Foreskin keratinocyte (primary cell): ENCODE measurements around a stretch of chr10.

- RAMPAGE, total RNA, result no peak
Observed at GRCh38 chr10:75617375-75617867, 186.0 kb downstream of the LRMDA start.

- RAMPAGE, total RNA, result no peak
Observed at GRCh38 chr10:75621539-75621965, 190.1 kb downstream of the LRMDA start.

DNA sequence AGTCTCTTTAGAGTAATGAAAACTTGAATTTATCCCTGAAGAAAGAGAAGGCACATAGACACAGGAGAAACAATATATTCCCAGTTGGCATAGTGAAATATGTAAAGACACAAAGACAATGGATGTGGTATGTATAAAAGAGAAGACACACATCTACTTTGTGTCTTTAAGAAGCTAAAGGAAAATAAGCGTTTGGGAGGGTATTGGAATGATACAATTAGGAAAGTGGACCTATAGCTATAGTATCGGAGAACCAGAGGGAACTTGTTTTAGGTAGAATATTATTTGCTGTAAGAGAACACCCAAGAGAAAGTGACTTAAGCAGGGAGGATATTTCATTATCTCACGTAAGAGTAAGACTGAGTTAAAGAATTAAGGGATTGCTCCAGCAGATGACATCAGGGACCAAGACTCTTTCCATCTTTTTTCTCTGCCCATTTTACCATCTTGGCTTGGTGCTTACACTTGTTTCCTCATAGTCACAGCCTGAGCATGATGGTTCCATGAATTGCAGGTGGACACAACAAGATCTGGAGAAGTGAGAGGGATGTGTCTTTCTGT is 386.2 kb downstream of the LRMDA start:
- RAMPAGE, total RNA, result no peak

DNA sequence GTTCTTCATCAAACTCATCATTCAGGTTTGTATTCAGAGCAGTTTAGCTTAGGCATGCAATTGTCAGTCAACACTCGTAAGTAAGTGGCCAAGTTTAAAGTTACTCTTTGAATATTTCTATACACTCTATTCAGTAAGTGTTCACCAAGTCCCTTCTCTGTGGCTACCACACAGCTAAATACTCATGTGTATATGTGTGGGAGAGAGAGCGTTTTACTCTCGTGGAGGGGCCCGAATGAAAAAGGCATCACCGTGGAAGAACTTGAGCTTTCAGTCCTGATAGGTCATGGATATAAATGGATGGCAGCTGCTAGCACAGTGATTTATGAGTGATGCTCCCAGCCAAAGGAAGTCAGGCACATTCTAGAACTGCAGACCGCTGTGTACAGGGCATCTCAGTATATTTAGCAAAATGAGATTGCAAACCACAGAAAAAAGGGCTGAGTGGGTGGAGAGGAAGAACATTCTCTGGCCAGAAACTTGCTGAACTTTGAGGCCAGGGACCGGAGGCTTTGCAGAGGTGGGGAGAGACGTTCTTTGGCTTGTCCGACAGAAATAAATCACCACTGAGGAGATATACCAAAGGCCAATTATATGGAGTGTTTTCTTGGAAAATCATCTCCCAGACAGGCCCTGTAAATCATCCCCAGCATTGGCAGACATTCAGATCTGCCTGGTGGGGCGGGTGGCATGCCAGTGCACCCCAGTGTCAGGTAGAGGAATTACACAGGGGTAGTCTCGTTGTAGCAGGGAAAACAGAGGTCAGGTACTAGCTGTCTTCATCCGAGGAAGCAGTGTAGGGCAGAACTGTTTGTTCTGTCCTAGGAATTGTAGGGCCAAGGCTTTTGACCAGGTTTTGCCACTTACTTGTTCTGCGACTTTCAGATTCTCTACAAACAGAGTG is 655.3 kb downstream of the LRMDA start:
- RAMPAGE, total RNA, result no peak

DNA sequence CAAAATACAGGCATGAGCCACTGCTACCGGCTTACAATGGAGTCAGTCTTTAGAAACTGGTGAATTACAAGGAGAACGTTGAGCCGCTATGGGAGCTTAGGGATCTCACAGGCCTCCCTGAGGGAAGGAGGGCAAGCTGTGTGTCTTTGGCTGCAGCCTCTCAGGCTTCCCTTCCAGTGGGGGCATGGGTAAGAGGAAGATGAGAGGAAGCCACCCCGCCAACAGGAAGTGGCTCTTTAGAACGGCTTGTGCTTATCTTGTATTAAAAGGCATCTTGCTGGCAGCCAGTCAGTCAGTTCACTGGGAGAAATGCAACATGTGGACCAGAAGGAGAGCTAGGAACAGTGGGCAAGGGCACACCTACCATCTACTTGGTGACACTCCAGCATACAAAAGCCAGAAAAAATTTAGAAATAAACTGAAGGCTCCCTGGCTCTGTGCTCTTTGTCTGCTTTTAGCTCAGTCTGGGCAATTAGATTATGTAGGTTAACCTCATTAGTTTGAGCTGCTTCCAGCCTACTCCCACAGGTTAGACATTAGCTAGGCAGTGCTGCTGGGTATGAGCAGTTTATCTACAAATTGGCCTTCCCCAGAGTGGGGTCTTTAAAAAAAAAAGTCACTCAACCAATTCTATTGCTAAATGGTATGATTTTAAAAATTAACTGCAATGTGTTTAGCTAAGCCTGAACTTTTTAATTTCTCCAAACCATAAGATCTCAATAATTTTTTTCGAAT is 595.9 kb downstream of the KCNMA1 start:
- RAMPAGE, total RNA, result no peak

- RAMPAGE, total RNA, result no peak
Observed at GRCh38 chr10:77160488-77161209, 477.0 kb downstream of the KCNMA1 start.

DNA sequence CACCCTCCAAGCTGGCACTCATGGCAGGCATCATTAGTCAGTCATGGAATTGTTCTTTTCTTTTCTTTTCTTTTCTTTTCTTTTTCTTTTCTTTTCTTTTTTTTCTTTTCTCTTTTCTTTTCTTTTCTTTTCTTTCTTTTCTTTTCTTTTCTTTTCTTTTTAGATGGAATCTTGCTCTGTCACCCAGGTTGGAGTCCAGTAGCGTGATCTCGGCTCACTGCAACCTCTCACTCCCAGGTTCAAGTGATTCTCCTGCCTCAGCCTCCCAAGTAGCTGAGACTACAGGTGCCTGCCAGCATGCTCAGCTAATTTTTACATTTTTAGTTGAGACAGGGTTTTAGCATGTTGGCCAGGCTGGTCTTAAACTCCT is 250.1 kb downstream of the KCNMA1 start:
- RAMPAGE, total RNA, result no peak

GRCh38 chr10:77553950-77554459 is 83.6 kb downstream of the KCNMA1 start:
- RAMPAGE, total RNA, result no peak

- RAMPAGE, total RNA, result no peak
Observed at GRCh38 chr10:77590911-77591275, 46.7 kb downstream of the KCNMA1 start.

GRCh38 chr10:77593762-77595107 is 43.4 kb downstream of the KCNMA1 start:
- RAMPAGE, total RNA, result no peak

DNA sequence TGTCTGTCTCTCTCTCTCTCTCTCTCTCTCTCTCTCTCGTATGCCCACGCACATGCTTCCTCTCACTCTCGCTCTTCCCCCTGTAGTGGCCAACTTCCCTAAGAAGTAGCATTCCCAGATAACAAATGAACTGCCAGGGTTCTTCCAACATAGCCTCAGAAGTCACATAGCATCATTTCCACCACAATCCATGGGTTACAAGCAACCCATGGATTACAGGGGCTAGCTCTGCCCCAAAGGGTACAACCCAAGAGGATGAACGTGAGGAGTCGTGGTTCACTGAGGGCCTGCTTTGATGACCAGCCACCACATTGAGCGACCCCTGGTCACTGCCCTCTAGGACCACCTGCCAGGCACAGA is 18.3 kb downstream of the KCNMA1 start:
- RAMPAGE, total RNA, result no peak

- RAMPAGE, total RNA, result no peak
Observed at GRCh38 chr10:77763663-77764053, 126.0 kb upstream of the KCNMA1 start.

GRCh38 chr10:77877607-77878894 is 48.5 kb downstream of the DLG5 start:
- RAMPAGE, total RNA, result no peak

- RAMPAGE, total RNA, result no peak
Observed at GRCh38 chr10:78035035-78036128, 1.7 kb downstream of the RPS24 start.

GRCh38 chr10:78044665-78045073 is 11.0 kb downstream of the RPS24 start:
- RAMPAGE, total RNA, result no peak

DNA sequence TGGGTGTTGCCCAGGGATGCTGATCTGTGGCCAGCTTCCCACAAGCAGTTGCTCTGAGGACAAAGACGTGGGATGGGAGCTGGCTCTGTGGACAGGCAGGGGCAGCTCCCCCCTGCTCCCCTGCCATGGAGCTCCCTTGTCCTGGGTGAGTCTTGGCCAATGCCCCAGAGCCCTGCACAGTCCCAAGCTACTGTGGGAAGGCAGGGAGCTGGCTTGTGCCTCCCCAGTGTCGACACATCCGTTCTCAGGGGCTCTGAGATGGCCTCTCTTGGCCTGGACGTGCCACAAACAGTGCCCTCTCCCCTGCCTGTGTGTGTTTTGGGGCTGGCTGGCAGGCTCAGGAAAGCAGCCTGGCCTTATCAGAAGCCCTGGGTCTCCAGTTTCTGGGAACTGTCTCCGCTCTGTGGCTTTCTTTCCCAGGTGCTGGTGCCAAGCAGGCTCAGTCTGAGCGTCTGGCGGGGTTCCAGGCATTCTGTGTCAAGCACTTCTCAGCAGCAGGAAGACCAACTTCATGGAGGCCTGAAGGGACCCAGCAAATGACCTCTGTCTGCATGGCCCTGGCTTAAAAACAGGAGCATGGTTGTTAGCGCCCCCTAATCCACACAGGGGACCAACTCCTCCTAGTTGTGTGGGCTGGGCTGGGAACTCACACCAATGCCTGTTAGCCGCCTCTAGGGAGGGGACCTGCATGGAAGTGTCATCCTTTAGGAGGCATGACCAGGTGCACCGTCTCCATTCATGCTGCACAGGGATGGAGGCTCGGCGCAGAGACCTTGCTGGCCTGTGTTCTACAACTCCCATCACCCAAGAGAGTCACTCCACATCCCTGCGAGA is 375.2 kb downstream of the RPS24 start:
- RAMPAGE, total RNA, result no peak

DNA sequence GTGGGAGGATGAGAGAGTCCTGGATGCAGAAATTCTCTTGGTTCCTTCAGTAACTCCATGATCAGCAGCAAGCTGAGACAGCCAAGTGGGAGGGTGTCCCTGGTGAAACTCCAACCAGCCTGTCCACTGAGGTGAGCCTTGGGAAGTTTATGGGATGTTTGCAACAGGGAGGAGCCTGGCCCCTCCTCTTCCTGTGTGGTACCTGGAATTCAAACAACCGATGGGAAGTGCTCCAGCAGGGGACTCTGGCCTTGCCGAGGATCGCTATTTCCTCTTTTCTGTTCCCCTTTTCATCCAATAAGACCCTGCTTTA is 491.1 kb upstream of the ZMIZ1 start:
- RAMPAGE, total RNA, result no peak

DNA sequence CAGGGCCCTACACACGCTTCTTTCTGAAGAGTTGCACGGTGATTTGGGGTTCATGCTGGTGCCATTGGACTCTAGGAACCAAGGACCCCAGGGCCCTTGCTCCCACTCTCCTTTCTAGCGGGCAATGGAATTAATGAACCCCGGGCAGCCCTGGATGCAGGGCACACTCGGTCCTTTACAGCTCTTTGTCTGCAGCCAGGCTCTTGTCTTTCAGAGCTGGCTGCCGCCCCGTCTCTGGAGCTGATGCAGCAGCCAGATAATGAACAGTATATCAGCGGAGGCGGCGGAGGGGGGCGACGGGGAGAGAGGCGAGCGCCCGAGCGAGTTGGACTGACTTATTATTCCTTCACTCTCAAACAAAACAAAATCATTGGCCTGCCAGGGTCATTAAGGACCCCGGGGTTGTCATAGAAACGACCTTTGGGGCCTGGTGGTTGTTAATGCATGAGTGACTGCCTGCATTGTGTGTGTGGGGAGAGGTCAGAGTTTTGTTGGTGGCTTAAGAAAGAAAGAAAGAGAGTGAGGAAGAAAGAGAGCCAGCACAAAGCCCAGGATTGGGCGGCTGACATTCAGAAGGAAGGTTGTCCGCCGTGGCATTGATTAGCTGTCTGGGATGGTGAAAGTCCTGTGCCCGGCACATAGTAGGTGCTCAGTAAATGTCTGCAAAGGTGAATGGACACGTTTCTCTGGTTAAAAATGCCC is 411.9 kb upstream of the ZMIZ1 start:
- RAMPAGE, total RNA, result no peak

GRCh38 chr10:78805238-78805754 is 263.5 kb upstream of the ZMIZ1 start:
- RAMPAGE, total RNA, result no peak

DNA sequence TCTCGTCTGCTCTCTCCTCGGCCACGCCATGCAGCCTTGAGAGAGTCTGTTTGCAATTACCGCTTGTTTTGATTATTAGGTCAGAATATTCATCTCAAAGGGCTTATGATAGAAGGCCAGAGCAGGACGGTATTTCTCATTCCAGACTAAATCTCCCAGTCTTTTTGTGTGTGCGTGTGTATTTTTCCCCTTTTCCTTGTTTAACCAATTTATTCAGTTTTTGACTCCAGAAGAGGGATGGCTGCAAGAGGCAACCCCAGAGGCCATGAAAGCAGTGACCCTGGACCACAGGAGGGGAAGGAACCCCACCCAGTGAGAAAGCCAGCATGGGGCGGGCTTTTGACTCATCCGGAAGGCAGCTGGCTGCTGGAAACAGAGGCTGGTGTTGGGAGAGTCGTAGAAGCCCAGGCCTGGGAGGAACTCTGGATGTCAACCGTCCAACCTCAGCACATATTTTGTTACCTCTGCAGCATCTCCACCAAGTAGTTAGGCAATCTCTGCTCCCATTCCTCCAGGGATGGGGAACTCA is 137.0 kb upstream of the ZMIZ1 start:
- RAMPAGE, total RNA, result no peak